ENCODE results near the genes CNST, OR13G1, OR14C36 and OR2T5.

- PRO-cap, result no peak
- RAMPAGE, long total RNA, 4 experiments, result no peak in any of the 4 experiments
These were observed 340.2 kb downstream of the SMYD3 start for GRCh38 chr1:246166812-246167431.

- PRO-cap, result no peak
- RAMPAGE, long total RNA, 4 experiments, result start-site peak on the minus strand in 1 of 4 experiments, at chr1:246219836-246219869 at its widest, 5 reads per replicate
These were observed 287.5 kb downstream of the SMYD3 start for GRCh38 chr1:246219480-246220036.

DNA sequence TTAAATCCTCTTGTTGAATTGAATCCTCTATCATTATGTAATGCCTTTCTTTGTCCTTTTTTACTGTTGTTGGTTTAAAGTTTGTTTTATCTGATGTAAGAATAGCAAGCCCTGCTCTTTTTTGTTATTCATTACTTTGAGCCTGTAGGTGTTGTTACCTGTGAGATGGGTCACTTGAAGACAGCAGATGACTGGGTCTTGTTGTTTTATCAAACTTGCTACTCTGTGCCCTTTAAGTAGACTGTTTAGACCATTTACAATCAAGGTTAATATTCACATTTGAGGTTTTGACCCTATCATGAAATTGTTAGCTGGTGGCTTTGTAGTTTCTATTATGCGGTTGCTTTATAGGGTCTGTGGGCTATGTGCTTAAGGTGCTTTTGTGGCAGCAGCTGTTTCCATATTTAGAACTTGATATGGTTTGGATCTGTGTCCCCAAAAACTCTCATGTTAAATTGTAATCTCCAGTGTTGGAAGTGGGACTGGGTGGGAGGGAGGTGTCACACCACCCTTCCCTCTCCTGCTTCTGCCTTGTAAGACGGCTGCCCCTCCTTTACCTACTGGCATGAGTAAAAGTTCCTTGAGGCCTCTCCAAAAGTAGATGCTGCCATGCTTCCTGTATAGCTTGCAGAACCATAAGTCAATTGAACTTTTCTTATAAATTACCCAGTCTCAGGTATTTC lies 249.6 kb downstream of the SMYD3 start:
- PRO-cap, result no peak
- RAMPAGE, long total RNA, 4 experiments, result start-site peak on the minus strand in 1 of 4 experiments, centred at position 254 of the sequence, 5 reads per replicate

GRCh38 chr1:246566092-246567161 lies at the start of gene CNST:
Gene CNST (plus strand): TSS chr1:246566456.
- PRO-cap, result bidirectional peak, plus-strand start at chr1:246566504, minus-strand start at chr1:246566261; bidirectional peak, plus-strand start at chr1:246566813, minus-strand start at chr1:246566826; unidirectional peak, minus-strand start at chr1:246566981
- RAMPAGE, long total RNA, 4 experiments, result start-site peak on the plus strand in 3 of 4 experiments, at chr1:246566316-246566579 at its widest, 34 to 841 reads per replicate; start-site peak on the minus strand in 2 of 4 experiments, at chr1:246566206-246566262 at its widest, 11 to 25 reads per replicate

GRCh38 chr1:246608500-246609456 lies 42.5 kb downstream of the CNST start:
- PRO-cap, result bidirectional peak, plus-strand start at chr1:246609280, minus-strand start at chr1:246609048
- RAMPAGE, long total RNA, 4 experiments, result no peak in any of the 4 experiments

- PRO-cap, result no peak
- RAMPAGE, long total RNA, 4 experiments, result no peak in any of the 4 experiments
These were observed 86.4 kb downstream of the SCCPDH start for GRCh38 chr1:246810578-246810995.

DNA sequence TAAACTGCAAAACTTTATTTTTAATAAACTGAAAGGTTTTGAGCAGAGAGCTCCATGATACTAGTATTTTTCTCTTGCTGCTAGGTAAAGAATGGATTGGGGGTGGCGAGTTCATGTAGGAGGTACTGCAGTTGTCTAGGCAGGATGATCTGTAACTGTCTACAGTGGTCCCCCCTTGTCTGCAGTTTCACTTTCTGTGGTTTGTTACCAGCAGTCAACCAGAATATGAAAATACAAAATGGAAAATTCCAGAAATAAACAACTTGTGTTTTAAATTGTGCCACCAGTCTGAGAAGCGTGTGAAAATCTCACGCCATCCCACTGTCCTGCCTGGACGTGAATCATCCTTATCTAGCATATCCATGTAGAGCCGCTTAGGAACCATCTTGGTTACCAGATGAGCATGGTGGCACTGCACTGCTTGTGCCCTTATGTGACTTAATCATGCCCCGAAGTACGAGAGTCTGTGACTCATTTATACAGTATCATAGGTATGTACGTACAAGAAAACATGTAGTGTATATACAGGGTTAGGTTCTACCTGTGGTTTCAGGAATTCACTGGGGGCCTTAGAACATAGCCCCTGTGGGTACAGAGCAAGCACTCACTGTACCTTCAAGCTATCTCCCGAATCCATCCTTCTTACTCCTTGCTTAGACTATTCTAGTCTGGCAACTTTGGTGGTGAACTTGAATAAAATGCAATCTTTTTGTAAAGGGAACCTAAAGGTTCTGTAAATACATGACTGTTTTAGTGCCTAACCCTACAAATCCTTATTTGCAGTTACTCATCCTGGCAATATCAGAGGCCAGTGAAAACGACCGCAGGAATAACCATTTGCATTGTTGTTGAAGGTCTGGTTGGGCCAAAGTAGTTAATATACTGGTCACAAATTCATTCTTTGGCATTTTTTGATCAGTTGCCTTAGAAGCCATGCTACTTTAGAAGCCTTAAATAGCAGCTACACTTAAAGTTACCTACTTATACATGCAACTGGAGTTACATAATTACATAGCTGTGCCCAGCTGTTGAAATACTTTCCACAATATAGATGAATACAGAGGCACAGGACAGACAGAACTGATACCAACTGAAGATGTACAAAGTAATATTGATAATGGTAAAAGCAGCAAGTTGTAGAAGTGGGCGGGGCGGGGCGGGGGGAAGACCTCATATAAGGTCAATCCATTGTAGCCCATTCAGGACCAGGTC lies 93.9 kb downstream of the AHCTF1 start:
- PRO-cap, result no peak
- RAMPAGE, long total RNA, 4 experiments, result no peak in any of the 4 experiments

DNA sequence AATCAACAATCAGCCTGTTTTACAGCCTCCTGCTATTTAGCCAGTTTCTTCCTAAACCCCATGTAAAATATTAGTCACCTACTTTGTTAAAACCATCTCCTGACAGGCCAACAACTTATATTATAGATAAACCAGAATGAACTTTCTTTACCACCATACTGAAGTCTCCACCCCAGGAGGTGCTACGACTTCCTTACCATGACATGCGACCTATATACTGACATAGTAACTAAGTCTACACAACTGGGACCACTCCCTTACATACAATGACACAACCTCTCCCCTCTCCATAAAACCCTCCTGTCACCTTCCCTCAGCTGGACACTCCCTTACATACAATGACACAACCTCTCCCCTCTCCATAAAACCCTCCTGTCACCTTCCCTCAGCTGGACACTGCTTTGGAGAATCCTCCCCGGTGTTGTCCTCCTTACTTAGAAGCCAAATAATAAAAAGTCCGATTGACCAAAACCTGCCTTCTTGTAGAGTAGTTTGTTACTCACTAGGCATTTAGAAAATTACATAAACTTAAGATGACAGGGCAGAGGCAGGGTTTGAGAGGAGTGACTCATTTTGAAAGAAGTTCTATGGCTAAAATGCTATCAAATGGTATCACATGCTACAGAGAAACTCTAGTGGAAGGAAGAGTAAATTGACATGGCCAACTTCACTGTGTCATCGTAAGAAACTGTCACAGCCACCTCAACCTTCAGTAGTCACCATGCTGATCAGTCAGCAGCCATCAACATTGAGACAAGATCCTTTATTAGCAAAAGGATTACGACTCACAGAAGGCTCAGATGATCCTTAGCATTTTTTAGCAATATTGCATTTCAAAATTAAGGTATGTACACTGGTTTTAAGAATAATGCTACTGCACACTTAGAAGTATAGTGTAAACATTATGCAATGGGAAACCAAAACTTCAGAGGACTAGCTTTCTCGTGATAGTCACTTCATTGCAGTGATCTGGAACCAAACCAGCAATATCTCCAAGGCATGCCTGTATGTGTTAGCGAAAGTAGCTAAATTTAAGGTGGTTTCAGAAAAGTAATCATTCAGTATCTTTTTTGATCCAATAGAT lies 56.5 kb downstream of the AHCTF1 start:
- PRO-cap, result bidirectional peak, plus-strand start at position 391 of the sequence, minus-strand start at position 195 of the sequence
- RAMPAGE, long total RNA, 4 experiments, result start-site peak on the minus strand in 1 of 4 experiments, centred at position 974 of the sequence, 8 reads per replicate

- PRO-cap, result no peak
- RAMPAGE, long total RNA, 4 experiments, result start-site peak on the minus strand in 1 of 4 experiments, at chr1:246885261-246885610 at its widest, 13 reads per replicate
These were observed 46.6 kb downstream of the AHCTF1 start for GRCh38 chr1:246884899-246885872.

- PRO-cap, result no peak
- RAMPAGE, long total RNA, 4 experiments, result no peak in any of the 4 experiments
These were observed 1.1 kb downstream of the AHCTF1 start for GRCh38 chr1:246930631-246931083.

- PRO-cap, result no peak
- RAMPAGE, long total RNA, 4 experiments, result no peak in any of the 4 experiments
These were observed 21.2 kb downstream of the ZNF124 start for GRCh38 chr1:247150471-247151234.

DNA sequence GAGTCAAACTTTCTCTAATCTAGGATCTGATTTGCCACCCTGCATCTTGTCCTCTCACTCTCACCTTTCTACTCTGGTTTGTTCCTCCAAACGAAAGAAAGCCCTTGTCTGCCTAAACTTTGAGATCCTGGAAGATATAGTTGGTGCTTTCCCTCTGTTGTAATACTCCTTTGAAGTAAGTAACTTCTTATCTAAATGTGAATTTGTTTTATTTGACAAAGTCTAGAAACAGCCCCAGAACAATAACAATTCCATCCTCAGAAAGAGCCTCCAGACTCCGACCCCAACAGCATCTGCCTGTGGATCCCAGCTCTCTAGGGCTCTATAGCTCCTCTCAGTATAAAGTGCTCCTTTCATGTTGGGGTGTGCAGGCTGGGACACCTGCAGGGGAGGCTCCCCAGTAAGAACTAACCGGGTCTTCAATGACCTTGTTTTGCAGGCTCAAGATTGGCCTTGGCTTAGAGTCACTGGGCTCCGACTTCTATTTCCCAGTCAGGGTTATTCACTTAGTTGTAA lies 36.1 kb upstream of the ZNF124 start:
- PRO-cap, result no peak
- RAMPAGE, long total RNA, 4 experiments, result start-site peak on the minus strand in 1 of 4 experiments, centred at position 360 of the sequence, 7 reads per replicate

DNA sequence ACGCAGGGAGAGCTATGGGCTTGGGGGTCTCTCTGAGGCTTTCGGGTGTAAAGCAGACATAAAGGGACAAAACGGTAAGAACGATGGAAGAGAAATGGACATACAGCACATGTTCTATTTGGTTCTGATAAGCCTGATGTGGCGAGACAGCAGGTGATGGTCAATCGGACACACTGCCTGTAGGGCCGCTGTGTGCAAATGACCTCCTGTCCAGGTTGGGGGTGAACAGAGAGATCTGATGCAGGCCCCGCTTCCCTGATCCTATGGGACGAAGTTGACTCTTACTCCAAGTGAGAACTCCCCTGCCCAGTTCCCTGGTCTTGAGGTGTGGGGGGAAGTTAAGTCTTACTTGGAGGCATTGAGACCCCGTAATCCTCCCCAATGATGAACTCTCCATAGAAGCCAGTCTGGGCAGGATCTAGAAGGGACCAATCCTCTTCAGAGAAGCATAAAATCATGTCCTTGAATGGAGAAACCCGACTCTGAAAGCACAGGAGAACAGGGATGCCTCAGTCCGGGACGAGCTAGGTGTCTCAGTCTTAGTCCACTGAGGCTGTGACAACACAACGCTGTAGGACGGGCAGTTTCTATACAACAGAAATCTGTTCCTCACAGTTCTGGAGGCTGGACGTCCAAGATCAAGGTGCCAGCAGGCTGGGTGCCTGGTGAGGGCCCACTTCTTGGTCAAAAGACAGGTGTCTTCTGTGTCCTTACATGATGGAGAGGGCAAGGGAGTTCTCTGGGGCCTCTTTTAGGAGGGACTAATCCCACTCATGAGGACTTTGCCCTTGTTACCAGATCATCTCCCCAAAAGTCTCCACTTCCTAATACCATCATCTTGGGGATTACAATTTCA lies 21.5 kb downstream of the ZNF496 start:
- PRO-cap, result no peak
- RAMPAGE, long total RNA, 4 experiments, result no peak in any of the 4 experiments

DNA sequence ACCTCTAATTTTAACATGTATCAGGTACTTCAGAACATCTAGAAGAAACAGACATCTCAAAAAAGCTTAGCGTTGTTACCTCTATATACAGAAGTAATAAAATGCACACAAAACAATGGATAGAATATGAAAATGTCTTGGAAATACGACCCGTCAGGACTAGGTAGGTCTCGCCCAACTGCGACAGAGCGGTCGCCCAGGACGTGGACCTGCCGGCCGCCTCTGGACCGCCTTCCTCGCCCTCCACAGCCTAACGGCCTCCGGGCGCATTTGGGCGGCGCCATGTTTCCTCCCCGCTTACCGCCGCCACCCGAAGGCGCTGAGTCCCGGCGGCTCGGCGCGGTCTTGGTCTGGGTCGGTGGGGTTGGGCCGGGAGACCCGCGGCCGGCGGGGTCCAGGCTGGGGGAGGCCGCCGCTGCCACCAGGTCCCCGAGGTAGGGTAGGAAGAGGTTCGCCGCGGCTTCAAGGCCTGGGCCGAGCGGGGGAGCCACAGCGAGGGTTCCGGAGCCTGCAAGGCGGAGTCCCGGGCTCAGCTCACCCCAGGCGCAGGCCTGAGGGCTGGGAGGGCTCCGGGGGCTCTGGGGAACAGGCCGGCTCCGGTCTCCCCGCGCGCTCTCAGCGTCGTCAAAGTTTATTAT lies 5.5 kb downstream of the OR2C3 start:
- PRO-cap, result no peak
- RAMPAGE, long total RNA, 4 experiments, result no peak in any of the 4 experiments

DNA sequence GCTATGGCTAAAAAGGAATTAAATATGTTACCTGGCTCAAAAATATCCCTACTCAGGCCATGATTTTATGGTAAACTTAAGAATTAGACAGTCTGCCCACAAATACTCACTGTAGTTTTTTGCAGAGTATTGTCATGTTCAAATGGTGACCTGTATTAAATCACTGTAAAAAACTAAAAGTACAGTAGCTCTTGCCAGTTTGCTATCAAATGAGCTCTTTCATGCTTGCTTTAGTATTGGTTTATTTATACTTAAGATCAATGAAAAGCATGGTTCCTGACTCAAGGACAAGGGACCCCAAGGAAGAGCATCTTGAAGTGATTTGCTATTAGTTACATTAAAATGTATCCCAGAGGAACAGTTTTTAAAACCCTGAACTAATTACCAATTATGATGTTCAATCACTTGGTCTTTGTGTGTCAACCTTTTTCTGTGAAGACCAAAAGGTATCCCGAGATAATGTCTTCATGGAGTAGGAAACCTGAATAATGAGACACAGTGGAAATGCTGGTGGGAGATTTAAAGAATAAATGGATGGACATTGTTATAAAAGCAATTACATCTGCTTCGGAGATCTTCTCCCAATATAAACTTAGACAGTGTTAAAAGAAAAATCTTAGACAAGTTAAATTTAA lies at the start of gene OR13G1:
TSS of gene OR13G1 (minus strand) at position 210 of the 635 bp plus-strand sequence.
- PRO-cap, result no peak
- RAMPAGE, long total RNA, 4 experiments, result no peak in any of the 4 experiments

- PRO-cap, result no peak
- RAMPAGE, long total RNA, 4 experiments, result no peak in any of the 4 experiments
These were observed at the start of gene OR14C36 for GRCh38 chr1:248348563-248348896. Gene OR14C36 (plus strand): TSS chr1:248348775.

- PRO-cap, result no peak
- RAMPAGE, long total RNA, 4 experiments, result no peak in any of the 4 experiments
These were observed at the start of gene OR2T5 for GRCh38 chr1:248488212-248488673. Gene OR2T5 (plus strand): TSS chr1:248488589.

DNA sequence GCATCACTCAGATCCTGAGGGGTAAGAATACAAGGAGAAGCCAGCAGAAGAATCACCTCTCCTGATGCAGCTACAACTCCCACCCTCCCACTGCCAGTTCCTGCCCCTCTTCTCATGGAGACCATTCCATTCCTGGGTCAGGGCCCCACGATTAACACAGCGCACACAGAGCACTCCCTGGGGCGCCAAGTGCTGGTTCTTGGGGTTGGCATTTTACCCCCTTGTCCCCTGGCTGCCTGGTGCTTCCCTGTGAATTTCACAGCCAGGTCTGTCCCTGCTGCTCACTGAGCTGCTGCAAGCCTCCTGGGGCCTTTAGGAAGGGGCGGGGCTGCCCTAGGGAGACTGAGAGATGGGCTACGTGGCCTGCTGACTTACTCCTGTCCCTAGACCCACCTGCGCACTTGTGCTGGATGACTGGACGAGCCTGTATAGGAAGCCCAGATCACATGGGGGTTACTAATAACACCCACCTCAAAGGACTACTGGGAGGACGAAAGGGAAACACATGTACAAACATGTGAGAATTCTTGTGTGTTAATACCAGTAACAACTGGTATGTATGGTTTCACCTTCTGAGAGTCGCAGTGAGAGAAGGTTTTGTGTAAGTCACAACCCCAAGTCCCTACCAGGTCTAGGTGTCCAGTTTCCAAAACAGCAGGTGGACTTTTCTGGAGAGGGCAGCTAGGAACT lies 4.9 kb downstream of the ZNF672 start:
- PRO-cap, result no peak
- RAMPAGE, long total RNA, 4 experiments, result no peak in any of the 4 experiments

- PRO-cap, result no peak
- RAMPAGE, long total RNA, 4 experiments, result start-site peak on the minus strand in 1 of 4 experiments, at chr1:248850707-248850728 at its widest, 10 reads per replicate
These were observed 8.2 kb downstream of the ZNF692 start for GRCh38 chr1:248850251-248851425.

- PRO-cap, result no peak
- RAMPAGE, long total RNA, 4 experiments, result start-site peak on the plus strand in 1 of 4 experiments, at chr1:248917248-248917632 at its widest, 9 reads per replicate
These were observed 11.3 kb downstream of the PGBD2 start for GRCh38 chr1:248917231-248917785.